H4 (cell line): ENCODE measurements around a stretch of chr12.

GRCh38 chr12:89701798-89702075, 6.9 kb downstream of the ATP2B1 start:
- RAMPAGE, long total RNA: no peak

DNA sequence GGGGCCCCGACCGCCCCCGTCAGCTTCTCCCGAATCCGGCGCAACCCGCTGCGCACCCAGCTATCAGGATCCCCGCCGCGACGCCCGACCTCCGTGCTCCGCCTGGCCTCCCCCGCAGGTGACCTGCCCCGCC, 345 bp downstream of the ATP2B1 start:
- RAMPAGE, long total RNA: no peak

DNA sequence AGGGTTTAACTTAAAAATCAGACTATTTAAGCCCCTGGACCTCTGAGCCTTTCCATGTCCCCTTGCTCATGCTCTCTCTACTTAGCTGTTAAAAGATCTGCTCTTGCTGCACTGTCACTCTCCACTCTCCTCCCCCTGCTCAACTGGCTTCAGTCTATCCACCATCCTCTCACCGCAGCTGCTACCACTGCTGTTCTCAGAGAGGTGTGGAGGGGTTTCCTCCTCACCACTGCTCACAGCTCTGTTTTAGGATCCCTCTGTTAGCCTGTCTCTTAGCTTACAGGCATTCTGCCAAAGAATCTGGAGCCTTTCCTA, 43.7 kb upstream of the ATP2B1 start:
- RAMPAGE, long total RNA: no peak

DNA sequence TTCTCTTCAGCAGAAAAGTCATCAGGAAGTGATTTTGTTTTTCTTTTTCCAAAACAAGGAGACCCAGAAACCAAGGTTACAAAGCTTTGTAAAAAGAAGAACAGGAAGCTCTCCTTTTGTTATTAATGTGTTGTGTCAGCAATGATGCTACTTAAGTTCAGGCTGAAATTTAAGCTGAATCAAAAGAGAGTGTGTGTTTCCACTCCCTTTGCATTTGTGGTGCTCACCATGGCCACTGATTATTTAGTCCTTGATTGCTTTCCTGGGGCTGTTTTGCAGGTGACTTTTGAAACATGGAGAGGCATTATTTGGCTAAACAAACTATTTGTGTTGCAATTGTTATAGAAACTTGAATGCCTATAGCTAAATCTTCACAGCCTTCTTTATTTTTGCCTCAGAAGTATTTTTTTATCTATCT, 155.4 kb upstream of the ATP2B1 start:
- RAMPAGE, long total RNA: no peak

GRCh38 chr12:89951246-89951608, 242.6 kb upstream of the ATP2B1 start:
- RAMPAGE, long total RNA: no peak

- RAMPAGE, long total RNA: no peak
Measured at GRCh38 chr12:90091157-90091741, 382.6 kb upstream of the ATP2B1 start.

DNA sequence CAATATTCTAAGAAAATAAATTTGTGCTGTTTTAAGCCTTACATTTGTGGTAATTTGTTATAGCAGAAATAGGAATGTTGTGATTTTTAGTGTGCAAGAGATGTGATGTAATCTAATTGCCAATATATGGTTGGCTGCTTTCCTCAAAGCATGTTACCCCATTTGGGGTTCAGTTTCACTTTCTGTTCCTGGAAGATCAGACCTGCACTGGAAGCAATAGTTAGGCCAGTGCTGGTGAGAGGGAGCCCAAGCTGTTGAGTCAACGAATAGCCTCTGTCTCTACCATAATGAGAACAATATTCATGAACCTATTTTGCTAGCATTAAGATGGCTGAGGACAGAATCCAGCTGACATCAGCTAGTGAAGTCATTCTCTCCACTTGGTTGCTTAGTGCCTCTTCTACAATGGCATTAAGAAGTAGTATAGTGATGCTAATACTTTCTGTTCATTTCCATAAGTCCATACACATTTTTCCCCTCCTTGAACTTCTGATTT, 379.9 kb upstream of the DCN start:
- RAMPAGE, long total RNA: no peak

- RAMPAGE, long total RNA: no peak
Measured at GRCh38 chr12:91922032-91922462, 223.6 kb downstream of the BTG1 start.

DNA sequence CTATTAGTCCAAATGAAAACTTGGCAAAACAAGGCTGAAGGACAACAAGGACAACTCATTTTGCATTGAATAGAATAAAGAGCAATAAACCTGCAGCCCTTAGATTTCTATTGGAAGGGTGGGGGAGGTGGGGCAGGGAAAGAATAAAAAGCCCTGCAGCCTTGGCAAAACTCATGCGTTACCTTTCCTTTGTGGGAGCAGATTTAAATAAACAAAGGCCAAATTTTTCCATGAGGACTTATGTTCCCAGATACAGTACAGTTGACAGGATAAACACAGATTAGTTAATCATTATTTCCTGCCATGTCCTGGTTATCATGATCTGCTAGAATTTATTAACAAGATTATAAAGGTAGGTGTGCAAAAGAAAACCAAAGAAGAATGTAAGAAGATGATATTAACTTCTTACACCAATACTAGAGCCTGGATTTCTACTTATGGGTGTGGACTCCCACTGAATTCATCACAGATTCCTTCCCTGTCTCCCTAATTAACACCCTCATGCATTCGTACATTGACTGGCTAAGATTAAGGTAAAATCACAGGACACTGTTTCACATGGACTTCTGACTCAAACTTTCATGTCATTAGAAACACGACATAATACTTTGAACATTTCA, 46.6 kb downstream of the BTG1 start:
- RAMPAGE, long total RNA: no peak

DNA sequence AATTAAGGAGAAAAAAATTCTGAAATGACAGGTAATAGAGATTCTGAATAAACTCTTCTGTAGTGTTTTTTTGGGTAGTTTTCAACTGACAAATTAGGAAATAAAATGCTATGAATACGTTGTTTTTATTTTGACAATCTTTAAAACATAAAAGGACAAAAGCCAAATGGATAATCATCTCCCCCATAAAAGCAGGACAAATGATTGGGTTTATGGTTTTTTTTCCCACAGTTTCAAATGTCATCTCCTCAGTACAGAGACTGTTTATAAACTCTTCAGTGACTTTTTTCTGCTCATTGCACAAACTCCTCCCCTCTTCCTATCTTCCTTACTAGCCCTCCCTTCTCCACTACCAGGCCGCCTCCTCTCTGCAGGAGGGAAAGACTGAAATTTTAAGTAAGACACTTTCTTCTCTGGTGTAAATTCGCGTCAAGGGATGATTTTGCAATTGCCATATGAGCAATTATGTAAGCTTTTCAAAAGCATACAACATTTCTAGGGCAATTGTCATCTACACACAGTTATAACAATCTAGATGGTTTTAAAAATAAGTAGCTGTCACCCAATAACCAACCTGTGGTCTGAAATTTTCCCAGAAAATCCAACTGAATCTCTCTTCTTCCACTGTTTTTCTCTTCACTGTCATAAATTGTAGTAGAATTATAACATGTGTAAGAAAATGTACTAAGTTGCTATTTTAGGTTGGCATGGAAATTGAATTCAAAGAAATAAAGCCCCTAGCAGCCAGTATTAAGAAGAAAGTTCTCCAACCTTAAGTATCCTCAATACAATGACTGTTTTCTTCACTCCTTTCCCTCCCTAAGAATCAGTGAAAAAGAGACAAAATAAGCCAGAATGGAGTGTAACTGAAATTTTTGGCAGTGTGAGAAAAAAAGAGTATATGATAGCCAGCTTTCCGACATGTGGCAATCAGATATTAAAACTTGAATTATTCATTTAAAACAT, 36.9 kb downstream of the BTG1 start:
- RAMPAGE, long total RNA: no peak

GRCh38 chr12:92148684-92149218, 3.1 kb upstream of the BTG1 start:
- RAMPAGE, long total RNA: no peak

- RAMPAGE, long total RNA: no peak
Measured at GRCh38 chr12:92365212-92365864, 219.7 kb upstream of the BTG1 start.

DNA sequence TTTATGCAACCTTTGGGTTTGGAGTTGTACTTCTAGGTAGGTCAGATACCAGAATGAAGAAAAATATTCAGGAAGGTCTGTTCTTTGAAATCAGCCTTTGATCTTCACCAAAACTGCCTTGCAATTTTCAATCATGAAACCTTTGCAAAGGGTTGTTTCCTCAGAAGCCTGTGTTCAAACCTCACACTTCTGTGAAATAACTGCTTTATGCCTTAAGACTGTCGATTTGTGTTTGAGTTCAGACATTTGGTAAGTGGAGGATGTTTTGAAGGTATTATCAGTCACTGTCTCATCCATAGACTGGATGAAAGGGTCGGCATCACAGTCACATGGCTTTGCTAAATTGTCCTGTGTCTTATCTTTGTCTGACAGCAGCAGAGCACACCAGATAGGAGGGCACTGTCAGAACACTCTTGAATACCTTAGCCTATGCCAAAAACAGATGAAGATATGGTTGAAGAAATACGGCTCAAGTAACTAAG, 233.3 kb upstream of the BTG1 start:
- RAMPAGE, long total RNA: no peak

- RAMPAGE, long total RNA: no peak
Measured at GRCh38 chr12:92461789-92462842, 240.7 kb upstream of the PLEKHG7 start.

DNA sequence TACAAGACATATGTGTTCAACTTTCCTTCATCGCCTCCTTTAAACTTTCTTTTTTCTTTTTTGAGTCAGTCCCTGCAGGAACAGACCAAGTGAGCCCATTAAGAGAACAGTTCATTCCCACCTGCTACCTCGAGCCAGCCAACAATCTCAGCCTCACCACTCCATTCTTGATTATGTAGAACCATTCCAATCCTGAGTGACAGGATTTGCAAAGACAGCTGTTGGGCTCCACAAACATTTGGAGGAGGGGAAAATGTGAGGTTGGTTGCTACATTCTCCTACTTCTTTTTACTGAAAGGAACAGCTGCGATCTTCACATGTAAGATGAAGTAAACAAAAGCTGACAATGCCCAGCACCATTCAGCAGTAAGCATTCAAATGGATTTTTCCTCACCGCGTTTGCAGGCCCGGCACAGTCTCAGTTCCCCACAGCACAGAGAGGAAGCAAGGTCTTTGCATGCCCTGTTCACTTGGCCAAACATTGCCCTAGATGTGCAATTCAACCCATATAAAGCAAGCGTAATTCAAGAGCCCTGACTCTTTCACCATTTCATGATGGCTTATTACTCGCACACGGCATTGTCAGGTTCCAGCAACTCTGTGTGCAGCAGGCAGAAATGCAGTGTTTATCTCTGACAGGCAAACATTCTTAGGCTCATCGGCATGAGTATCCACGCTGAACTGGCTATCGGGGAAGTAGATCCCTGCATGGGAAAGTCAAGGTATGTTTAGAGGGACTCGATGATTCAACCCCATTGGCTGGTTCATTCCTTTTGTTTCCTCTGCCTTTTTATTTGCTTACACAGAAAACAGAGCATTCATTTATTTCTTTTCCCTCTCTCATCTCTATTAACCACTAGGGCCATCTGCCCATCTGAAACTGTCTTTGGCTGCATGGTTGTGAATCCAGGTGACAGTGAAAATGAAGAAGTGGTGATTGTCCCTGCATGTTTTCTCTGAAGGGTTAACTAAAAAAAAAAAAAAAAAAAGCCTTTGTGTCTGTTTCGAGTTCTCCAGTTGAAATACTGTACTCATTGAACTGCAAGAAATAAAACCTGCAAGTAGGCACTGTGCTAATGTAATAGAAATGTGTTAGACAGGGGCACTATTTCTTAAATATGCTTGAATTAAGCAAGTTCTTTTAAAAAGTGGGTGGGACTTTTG, 236.1 kb upstream of the PLEKHG7 start:
- RAMPAGE, long total RNA: no peak

- RAMPAGE, long total RNA: no peak
Measured at GRCh38 chr12:92502272-92502710, 200.5 kb upstream of the PLEKHG7 start.

DNA sequence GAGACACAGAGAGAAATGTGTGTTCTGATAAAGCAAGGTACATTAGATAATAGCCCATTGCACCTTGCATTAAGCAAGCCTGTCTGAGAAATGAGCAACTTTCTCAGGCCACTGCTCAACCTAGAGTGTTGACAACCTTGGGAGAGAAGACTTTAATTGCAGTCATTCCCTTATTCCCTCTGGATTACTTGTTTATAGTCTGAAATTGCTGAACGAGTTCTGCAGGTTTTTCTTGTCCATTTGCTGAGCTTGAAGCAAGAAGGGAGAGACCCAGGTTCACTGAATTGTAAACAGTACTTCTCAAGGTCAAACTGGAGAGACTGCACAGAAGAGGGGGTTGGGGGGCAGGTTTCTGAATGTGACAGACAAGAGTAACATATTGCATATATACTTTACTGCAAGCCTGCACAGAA, 159.4 kb upstream of the PLEKHG7 start:
- RAMPAGE, long total RNA: no peak

DNA sequence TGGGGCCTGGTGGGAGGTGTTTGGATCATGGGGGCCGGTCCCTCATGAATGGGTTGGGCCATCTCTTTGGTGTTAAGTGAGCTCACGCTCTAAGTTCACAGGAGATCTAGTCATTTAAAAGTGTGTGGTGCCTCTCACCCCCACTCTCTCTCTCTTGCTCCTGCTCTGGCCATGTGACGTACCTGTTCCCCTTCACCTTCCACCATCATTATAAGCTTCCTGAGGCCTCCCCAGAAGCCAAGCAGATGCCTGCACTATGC, 141.7 kb upstream of the PLEKHG7 start:
- RAMPAGE, long total RNA: no peak

DNA sequence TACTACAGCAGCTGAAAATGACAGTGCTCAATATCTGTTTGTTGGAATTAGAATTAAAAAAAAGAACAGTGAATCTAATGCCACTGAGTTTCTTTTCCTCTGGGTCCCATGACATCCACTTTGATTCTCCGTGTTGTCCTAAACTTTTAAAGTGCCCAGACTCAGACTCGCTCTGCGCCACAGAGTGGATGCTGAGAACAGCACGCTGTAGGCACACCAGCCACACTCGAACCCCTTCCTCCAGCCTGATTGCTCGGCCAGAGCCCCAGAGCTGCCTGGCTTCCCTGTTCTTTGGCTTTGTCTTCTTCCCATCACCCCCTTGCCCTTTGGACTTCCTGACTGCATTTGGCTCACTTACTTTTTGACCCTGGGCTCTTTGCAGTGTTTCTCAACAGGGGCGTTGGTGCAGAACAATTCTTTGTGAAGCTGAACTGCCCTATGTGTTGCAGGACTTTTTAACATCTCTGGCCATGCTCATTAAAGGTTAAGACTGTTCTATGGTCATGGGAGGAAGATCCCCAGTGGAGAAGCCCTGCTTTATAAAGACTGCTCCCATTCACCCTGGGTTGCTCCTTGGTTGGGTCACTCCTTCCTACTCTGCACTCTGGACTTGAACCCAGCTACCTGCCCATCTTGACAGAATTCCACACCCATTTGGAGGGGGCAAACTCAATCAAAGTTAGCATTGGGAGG, 127.9 kb upstream of the PLEKHG7 start:
- RAMPAGE, long total RNA: no peak

GRCh38 chr12:92780121-92780470, 77.3 kb downstream of the PLEKHG7 start:
- RAMPAGE, long total RNA: no peak